Daoy (cell line): Measurements from ENCODE around the gene MYD88.

DNA sequence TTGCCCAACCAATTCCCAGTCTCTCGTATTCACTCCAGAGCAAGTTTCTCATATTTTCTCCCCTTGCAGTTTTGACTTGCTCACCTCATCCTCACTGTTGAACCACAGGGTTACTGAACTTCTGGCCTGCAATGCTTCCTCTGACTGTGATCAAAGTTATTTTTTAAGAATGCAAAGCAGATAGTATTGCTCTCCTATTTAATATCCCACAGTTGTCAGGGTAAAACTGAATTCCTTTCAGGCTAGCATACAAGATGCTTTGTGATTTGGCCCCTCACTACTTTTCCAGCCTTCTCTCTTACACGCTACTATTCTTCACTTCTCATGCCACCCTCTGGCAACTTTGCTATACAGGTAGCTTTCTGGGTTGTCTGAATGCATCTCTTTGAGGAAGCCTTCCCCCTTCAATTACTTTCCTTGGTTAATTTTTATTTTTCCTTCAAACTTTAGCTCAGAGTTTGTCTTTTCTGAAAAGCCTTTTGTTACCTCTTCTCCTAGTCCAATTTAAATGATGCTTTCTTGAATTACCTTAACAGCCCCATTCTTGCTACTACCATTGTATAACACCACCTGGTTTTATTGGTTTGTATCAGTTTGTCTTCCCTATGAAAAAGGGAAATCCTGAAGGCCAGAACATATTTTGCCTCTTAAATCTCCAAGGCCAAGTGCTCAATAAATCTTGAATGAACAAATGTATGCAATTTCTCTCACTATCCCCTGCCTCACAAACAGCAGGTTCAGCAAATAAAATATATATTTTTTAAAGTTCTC, 80.7 kb downstream of the LRRFIP2 start:
- RAMPAGE, long total RNA, result no peak

GRCh38 chr3:37325337-37326249, 82.5 kb downstream of the GOLGA4 start:
- RAMPAGE, long total RNA, result no peak

GRCh38 chr3:37667396-37667803, 194.3 kb upstream of the CTDSPL start:
- RAMPAGE, long total RNA, result no peak

GRCh38 chr3:37721668-37722189, 140.0 kb upstream of the CTDSPL start:
- RAMPAGE, long total RNA, result no peak

- RAMPAGE, long total RNA, result no peak
Observed at GRCh38 chr3:37931559-37932178, 58.9 kb upstream of the VILL start.

- RAMPAGE, long total RNA, result no peak
Observed at GRCh38 chr3:37951473-37952318, 38.9 kb upstream of the VILL start.

DNA sequence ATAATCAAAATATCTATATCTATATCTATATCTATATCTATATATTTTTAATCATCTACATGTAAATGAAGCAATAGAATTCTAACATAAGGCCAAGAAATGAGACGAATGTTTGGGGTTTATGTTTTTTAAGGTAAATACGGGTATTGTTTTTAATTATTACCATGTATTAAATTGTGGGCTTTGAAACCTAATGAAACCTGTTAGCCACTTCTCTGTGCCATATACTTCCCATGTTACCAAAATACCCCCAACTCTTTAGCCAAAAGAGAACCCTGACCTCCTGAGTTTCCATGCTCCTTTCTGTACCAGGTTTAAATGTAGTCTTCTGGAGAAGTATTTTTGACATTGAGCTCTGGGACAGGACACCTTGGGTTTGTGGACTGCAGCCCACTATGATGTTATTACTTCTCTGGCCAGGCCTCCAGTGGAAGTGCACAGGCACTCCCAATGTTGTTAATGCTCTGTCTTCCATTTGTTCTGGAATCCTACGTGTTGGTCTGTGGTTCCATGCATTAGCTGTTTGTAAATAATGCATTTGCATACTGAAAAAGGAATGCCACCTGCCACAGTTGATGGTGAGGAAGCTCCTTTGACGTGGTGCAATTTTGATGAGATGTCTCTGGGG, 7.2 kb upstream of the VILL start:
- RAMPAGE, long total RNA, result no peak

GRCh38 chr3:37985603-37986004, 5.0 kb upstream of the VILL start:
- RAMPAGE, long total RNA, result no peak

GRCh38 chr3:38028761-38029454, 534 bp downstream of the PLCD1 start:
- RAMPAGE, long total RNA, result no peak

DNA sequence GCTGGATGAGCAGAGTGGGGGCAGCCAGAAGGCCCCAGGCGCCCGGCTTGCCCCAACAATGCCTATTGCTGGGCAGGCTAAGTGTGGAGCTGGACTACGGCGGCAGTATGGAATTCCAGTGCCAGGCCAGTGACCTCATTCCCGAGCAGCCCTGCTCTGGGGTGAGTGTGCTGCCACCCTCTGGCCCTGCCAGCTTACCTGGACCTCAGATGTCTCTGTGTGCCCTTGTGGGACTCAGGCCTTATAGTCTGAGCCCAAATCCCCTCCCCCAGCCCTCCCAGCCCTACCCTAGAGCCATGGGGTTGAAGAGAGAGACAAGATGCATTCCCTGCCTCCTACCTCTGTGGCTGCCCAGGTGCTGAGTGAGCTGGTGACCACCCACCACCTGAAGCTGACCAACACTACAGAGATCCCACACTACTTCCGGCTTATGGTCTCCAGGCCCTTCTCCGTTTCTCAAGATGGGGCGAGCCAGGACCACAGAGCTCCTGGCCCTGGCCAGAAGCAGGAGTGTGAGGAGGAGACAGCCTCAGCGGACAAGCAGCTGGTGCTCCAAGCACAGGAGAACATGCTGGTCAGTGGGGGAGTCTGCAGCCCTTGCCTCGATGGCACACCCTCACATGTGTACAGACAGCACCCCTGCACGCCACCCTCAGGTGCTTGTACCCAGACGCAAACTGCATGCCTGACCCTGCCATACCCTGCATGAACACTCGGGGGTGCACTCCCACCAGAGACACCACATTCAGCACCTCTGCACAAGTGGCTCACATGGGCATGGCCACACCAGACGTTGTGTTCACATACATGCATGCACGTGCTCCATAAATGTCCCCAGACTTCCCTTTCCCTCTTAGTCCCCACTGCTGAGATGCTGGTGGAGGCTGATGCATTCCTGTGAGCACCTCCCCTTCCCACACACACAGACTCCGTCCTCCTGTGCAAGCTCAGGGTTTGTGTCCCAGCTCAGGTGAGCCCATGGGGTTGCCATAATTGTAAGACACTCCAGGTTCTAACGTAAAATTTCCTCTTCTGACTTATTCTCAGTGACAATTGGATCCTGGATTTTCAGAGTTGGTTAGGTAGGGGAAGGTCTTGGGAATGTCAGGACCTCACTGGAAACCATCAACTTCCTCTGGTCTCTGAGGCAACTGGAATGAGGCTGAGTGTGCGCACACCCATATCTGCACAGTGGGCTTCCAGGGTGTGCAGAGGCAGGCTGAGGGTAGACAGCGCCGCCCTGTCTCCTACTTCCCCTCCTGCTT, 19.0 kb downstream of the ACAA1 start:
- RAMPAGE, long total RNA, result no peak

DNA sequence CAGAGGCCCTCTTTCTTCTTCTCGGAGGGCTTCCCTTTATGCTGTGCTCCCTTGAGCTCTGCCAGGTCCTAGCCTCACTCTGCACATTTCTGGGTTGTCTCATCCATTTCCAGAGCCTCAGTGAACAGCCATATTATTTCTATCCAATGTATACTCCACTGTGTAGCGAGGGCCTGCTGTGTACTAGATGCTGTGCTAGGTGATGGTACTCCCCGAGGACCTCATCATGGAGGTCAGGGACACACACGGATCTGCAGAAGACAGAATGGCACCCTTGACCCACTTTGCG, 18.3 kb downstream of the ACAA1 start:
- RAMPAGE, long total RNA, result no peak

GRCh38 chr3:38130297-38131180, 6.4 kb downstream of the ACAA1 start:
- RAMPAGE, long total RNA, result no peak

DNA sequence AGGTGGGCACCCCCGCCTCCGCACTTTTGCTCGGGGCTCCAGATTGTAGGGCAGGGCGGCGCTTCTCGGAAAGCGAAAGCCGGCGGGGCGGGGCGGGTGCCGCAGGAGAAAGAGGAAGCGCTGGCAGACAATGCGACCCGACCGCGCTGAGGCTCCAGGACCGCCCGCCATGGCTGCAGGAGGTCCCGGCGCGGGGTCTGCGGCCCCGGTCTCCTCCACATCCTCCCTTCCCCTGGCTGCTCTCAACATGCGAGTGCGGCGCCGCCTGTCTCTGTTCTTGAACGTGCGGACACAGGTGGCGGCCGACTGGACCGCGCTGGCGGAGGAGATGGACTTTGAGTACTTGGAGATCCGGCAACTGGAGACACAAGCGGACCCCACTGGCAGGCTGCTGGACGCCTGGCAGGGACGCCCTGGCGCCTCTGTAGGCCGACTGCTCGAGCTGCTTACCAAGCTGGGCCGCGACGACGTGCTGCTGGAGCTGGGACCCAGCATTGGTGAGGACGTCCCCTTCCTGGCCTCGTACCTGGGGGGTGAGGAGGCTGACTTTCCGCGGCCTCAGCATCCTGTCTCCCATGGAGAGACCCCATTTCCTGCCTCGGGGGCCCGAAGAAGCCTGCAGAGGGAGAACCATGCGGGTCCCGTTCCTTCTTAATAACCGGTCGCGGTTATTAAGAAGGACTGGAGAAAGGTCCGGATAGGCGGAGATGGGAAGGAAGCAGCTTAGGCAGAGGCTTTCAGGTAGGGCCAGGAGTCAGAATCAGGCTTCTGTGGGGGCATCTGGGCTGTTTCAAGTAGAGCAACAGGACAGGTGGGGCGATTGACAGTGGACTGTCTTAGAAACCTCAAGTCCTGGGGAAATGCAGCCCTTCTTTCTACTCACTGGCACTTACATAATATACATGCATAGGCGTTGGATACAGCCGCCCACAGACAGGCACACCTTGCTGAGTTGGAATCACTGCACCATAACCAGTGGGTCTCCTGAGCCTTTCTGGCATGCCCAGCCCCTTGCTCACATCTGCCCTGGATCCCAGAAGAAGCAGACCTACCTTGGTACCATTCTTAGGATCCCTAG, at the start of gene MYD88:
TSS of gene MYD88 (plus strand) at position 130 of the 1,078 bp plus-strand sequence.
- RAMPAGE, long total RNA, result no peak

DNA sequence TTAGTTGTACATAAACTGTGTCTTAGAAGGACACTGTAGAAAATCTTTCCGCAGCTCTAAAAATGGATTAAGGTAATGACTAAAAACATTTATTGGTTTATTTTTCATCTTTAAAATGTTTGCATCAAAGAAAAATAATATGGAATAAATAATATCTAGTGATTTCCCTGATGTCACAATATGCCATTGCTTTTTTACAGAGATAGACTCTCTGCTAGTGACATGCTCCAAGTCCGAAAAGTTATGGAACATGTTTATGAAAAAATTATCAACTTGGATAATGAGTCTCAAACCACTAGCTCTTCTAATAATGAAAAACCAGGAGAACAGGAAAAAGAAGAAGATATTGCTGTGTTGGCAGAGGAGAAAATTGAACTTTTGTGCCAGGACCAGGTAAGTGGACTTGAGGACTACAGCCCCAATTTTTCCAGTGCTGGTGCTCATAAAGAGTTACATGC, 13.7 kb downstream of the GORASP1 start:
- RAMPAGE, long total RNA, result no peak

DNA sequence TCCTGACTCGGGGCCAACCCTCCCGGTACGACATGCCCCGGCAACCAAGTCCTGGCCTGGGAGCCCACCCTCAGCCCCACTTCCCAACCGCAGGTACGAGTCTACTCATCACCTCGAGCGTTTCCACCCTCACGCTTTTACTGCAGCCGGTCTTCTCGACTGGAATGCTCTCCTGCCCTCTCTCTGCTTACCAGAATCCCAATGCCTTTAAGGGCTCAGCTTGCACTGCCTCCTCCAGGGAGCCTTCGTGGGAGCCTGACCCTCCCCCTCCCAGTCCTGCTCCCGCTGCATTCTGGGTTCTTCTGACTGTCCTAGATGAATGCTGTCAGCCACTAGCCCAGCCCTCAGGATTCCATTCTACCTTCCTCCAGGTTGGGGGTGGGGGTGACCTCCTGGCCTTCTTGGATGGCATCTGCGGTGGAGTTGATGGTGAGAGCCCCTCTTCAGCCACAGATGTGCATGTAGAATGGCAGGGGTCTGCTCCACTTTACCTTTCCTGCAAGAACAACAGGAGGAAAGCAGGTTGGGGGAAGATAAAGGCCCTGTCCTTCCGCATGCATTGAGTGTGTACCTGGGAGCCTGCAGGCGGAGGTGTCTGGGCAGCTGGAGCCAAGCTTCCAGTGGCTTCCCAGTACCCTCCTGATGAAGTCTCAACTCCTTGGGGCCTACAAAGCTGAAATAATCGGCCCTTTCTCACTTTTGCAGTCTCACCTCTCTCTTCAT, 1.2 kb upstream of the CSRNP1 start:
- RAMPAGE, long total RNA, result no peak

GRCh38 chr3:39255397-39256032, 24.3 kb downstream of the CX3CR1 start:
- RAMPAGE, long total RNA, result no peak

DNA sequence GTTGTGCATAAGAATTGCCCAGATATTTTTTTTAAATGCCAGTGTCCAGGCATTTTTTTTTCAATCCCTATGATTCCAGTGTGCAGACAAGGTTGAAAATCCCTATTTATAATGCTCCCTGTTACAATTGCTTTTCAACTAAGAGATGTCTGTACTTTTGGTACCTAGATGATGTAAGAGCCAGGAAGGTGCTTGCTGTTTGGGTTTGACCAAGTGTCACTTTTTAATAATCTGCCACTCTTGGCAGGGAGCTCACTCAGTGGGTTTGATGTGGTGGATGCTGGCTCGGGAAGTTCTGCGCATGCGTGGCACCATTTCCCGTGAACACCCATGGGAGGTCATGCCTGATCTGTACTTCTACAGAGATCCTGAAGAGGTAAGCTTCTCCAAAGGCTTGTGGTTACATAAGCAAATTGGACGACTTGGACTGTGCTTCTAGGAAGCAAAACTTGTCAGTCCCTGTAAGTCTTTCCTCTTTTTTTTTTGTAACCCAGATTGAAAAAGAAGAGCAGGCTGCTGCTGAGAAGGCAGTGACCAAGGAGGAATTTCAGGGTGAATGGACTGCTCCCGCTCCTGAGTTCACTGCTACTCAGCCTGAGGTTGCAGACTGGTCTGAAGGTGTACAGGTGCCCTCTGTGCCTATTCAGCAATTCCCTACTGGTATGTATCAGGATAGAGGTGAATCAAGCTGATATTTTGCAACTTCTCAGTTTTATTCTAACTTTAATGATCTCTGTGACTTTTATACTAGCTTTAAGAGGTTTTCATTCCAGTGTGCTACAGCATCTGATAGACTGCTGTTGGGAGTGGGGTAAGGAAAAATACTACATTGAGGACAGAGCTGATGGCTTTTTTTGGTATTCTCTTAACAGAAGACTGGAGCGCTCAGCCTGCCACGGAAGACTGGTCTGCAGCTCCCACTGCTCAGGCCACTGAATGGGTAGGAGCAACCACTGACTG, 5.2 kb downstream of the RPSA start:
- RAMPAGE, long total RNA, result no peak

DNA sequence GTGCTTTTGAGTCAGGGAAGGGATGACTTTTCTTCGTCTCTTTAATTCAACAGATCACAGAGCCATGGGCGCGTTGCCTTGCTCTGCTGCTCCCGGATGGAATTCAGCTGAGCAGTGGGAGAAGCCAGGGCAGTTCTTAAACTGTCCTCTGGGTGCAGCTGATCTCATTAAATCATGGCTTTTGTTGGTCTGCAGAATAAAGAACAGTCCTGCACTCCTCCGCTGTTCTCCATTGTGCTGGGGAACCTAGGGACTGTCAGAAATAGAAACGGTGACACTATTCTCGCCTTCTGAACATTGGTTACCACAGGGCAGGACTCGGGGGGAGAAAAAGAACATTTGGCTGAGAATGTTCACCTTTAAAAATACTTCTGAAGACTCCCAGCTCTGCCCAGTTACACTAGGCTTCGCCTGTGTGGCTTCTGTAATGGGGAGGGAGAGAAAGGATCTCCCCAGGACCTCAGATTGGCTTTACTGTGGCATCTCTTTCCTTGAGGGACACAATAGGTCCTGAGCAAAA, 71.2 kb upstream of the EIF1B start:
- RAMPAGE, long total RNA, result no peak

GRCh38 chr3:40290344-40290968, 19.1 kb upstream of the EIF1B start:
- RAMPAGE, long total RNA, result no peak

GRCh38 chr3:40487312-40487911, 10.5 kb downstream of the ZNF619 start:
- RAMPAGE, long total RNA, result no peak